Pulmonary artery (tissue), 1 donor: ENCODE measurements around a stretch of chr14.

DNA sequence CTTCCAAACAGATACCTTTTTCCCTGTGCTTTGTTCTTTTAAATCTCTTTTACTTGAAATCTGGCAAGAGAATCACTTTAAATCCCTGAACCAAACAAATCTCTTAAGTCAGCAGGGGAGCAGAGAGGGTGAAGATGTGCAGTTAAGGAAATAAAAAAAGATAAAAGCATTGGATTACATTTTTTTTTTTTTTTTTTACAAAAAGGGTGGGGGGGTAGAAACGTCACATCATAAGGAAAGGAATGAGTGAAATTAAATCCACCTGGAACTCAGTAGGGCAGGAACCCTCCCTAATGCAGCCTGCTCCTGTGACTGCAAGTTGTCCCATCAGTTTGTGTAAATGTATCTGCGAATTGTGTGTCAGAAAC lies 1.4 kb downstream of the TTC6 start:
- PRO-cap, result no peak

DNA sequence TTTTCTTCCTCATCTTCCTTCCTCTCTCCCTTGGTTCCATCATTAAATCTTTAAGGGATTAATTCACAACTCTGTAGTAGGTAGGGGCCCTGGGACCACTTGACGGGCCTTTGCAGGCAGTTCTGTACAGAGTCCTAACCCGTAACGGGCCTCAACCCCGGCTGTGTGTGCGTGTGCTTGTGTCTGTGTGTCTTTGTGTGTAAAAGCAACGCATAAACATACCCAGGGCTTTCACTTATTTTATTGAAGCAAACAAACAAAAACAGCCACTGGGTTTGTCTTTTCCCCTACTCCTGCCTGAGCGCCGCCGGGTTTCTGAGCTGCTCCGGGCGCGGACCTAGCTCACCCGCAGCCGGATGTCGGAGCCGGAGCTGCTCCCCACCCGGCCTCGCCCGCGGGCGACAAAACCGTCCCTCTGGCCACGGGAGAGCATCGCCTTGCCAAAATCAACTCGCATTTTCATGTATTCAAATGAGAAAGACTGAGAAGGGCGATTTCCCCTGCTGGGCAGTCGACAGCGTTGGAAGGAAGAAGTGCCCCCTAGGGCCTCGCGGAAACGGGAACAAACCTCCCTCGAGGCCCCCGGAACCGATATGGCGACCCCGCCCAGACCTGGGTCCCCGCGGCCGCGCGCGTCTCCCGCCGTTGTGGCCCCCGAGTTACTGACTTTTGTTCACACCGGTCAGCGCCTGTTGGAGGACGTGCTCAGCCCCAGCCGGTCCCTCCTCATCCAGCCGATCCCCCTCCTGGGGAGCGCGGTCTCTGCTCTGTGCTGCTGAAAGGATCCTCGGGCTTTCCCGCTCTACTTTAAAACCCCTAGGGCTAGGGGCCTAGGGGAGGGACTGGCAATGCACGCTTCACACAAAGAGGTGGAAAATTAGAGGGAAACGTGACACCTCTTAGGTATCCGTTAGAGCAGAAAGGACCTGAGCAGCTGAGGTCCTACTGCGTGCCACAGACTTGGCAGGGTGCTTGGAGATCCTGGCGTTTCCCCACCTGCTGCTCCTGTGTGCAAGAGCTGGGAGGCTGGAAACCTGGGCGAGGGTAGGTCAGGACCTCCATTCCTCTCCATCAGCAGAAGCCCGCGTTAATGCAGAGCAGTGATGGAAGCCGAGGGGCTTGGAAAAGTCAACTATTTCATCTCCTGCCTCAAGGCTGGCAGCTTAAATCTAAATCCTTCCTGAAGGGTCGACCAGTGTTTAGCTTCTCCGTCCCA lies 4.2 kb downstream of the TTC6 start:
- PRO-cap, result no peak

GRCh38 chr14:38932347-38932803 lies 170.7 kb downstream of the SEC23A start:
- PRO-cap, result no peak

DNA sequence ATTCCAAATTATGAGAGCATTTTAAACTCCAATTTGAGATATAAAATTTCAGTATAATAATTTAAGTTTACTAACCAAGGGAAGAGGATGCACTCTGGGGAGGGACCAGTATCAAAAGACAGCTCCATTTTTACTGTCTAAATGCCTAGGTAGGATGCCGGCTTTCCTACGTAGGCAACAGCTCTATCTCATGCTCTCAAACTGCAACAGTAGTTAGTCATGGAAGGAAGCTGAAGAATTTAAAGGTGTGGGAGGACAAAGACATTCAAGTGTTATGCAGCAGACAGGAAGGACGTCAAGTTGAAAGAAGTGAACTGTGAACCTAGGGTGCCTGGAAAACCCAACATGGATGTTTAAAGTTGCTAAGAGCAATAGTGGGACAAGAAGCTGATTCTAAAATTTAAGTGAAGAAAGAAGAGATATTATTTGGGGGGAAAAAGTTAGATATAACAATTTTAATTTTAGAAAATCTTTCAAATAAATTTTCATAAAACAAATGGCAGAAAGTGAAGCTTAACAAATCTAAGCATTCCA lies 5.9 kb downstream of the SEC23A start:
- PRO-cap, result no peak

DNA sequence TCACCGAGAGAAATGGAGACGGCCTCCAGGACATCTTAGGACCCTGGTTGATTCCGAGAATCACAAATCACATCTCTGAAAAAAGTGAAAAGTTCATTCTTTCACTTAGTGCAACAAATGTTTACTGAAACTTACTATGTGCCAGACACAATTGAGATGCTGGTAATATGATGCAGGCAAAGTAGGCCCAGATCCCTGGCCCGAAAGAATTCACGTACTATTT lies 465 bp upstream of the SEC23A start:
- PRO-cap, result no peak

DNA sequence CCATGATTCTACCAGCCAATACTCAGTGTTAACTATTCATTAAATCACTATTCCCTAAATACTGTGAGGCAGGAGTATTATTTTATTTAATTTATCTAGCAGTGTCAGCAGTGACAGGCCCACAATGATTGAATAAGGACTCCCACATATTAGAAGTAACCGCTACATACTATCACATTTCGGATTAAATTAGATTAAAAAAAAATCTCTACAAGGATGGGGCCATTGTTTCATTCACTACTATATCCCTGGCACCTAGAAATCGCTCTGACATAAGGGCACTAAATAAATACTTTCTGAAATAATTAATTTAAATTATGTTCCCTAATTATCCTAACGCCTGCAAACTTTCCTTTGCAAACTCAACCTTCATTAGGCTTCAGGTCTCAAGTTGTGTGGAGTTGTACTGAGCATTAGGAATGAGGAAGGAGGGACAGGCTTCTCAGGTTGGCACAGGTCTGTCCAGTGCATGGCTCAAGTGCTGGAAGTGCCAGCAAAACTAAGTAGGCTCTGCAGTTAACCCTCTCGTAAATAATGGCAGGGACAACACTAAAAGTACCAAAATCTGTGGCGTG lies 856 bp downstream of the TRAPPC6B start:
- PRO-cap, result no peak

DNA sequence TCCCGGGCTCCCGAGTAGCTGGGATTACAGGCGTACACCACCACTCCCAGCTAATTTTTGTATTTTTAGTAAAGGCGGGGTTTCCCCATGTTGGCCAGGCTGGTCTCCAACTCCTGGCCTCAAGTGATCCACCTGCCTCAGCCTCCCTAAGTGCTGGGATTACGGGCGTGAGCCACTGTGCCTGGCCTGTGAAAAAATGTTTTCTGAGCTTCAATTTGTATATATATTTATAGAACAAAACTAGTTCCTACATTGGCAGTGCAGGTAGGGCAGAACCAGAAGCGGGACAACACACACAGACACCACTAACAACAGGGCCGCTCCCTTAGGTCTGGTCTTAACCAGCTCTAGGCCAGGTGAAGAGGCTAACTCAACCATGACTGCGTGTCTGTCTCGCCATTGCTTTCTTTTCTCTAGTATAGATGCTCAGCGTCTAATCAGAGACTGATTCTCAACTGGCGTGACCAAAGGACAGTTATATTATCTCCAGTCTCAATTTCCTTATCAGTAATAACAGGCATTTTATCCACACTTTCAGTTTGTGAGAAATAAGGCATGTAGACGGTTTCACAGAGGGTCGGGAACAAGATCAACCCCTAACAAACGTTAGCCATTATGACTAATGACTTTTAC lies 1.2 kb upstream of the PNN start:
- PRO-cap, result no peak

DNA sequence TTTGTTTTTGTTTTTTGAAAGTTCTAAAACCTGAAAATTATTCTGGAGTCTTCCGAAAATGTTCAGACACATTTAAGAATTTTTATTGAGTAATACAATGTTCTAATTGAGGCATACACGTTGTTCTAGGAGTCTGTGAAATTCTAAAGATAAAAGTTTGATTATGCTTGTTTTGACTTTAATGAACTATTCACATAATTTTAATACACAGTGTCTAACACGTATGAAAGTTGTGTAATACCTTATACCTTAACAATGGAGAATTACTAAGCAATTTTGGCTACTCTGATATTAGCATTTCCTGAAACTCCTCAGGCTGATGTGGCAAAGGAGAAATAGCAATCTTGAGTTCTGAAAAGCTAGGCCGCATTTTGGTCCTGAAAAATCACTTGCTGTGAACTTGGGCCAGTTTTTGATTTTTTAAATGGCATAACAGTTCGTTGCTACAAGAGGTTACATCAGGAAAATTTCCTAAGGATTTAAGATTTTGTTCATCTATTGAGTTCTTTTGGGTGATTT lies 32.0 kb downstream of the MIA2 start:
- PRO-cap, result no peak

DNA sequence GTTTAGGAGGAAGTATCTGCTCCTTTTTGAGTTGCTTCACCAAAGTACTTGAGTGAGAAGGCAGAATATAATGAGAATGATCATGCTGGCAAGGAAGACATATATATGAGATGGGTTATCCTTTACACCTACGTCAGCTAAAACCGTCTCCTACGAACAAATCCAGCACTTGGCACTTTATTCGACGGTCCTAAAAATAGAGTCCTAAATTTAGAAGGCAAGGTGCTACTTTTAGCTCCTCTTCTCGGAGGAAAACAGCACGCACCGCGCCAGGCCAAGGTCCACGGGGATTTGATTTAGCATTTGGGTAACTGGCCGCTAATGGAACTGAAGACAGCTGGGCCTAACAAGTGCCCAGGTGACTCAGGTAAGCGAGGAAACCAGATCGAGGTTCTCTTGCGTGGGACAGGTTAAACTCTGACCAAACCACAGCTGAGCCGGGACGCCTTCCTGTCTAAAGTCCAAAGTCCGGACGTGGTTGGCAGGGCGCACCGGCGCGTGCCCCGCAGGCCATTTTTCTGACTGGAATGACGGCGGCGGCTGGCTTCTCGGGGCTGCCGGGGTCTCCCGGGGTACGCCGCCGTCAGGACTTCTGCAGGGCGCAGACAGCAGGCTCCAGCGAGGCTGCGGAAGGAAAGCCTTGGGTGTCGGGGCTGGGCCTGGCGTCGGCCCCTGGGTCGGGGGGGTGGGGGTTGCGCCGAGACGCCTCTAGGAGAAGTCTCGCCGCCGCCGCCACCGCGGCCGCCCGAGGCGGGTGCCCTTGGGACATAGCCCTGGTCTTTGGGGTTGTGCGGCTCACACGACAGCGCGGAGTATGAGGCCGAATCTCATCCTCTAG lies 32.7 kb downstream of the MIA2 start:
- PRO-cap, result unidirectional peak, plus-strand start at position 241 of the sequence; bidirectional peak, plus-strand start at position 521 of the sequence, minus-strand start at position 419 of the sequence

DNA sequence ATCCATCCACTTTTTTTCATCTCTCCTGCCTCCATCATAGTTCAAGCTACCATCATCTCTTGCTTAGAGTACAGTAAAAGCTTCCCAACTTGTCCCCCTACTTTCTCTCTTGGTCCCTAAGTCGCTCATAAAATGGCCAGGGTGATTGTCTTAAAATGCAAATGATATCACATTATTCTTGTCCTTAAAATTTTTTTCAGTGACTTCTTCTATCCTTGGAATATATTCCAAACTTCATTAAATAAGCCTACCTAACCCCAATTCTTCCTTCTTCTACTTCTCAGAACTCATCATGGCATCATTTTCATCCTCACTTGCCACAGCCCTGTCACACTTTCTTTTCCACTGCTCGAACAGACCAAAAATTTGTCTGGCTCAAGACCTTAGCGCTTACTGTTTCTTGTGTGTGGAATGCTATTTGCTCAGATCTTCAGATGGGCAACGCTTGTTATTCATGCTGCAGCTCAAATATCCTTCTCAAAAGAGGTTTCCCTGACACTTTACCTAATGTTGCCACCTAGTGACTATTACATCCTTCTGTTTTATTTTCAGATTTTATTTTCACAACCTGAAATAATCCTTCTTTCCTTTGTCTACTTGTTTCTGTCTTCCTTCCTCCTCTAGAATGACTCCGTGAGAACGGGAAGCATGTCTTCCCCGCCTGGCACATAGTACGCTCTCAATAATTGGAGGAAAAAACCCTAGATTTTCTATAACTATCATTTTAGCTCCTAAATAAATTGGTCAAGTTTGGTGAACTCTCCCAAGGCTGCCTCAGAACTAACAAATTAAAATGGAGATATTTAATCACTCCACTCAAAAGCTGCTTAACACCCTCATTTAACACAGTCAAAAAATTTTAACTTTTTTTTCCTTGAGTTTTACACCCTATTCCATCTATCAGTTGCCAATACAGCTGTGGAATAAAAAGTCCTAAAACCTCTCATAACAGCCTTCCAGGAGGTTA lies 5.6 kb downstream of the FBXO33 start:
- PRO-cap, result no peak

- PRO-cap, result no peak
Measured at GRCh38 chr14:39431139-39432048, 839 bp downstream of the FBXO33 start.

- PRO-cap, result no peak
Measured at GRCh38 chr14:40740960-40741249, 865.8 kb upstream of the LRFN5 start.

DNA sequence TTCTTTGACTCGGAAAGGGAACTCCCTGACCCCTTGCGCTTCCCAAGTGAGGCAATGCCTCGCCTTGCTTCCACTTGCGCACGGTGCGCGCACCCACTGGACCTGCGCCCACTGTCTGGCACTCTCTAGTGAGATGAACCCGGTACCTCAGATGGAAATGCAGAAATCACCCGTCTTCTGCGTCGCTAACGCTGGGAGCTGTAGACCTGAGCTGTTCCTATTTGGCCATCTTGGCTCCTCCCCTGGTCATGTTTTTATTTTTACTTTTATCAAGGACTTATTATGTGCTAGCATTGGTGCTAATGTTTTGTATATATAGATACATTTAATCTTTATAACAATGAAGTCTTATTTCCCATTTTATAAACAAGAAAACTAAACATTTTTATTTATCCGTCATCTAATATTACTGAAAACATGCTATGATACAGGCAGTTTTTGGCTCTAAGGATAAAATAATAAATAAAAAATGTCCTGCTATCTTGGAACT lies 636.1 kb upstream of the MIS18BP1 start:
- PRO-cap, result no peak

DNA sequence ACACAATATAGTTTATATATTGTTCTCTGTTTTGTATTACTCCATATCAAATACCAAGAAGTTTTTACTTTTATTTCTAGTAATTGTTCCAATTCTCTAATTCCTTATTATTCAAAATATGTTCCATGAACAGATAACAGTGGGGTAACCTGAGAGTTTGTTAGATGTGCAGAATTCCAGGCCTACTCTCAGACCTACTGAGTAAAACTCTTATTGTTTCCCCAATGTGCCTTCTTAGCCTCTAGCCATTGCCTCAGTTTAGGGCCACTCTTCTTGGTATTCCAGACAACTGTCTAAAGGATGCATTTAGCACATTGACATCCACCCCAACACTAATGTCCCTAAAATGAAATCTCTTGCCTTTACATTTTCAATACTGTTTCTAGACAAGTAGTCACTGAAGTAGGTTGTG lies 650.3 kb upstream of the MIS18BP1 start:
- PRO-cap, result no peak

- PRO-cap, result no peak
Measured at GRCh38 chr14:48260253-48261217, 585.1 kb upstream of the MDGA2 start.

- PRO-cap, result no peak
Measured at GRCh38 chr14:49744712-49744971, 23.3 kb upstream of the KLHDC2 start.

GRCh38 chr14:49767252-49767847 lies 603 bp upstream of the KLHDC2 start:
- PRO-cap, result no peak

- PRO-cap, result no peak
Measured at GRCh38 chr14:49800265-49800992, 32.5 kb downstream of the KLHDC2 start.

- PRO-cap, result no peak
Measured at GRCh38 chr14:49828969-49829314, 23.6 kb downstream of the NEMF start.

DNA sequence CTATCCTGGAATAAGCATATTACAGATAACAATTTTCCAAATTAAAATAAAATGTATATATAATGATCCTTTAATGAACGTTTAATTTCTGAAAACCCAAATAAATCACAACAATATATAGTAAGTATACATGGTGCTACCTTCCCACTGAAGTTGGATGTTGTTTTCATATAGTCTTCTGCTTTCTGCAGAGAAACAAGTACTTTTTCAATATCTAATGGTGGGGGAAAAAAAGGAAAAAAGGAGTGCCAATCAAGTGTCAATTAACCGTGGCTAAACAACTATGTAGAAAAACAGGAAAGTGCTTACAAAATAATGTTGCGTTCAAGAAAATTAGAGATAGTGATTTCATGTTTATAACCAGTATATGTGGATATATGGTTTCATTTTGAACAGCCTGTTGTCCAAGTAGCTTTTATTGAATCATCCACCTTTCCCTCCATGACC lies 19.3 kb downstream of the NEMF start:
- PRO-cap, result no peak